HT1080 (cell line): Measurements from ENCODE around the genes SLC6A1, HRH1 and VGLL4.

DNA sequence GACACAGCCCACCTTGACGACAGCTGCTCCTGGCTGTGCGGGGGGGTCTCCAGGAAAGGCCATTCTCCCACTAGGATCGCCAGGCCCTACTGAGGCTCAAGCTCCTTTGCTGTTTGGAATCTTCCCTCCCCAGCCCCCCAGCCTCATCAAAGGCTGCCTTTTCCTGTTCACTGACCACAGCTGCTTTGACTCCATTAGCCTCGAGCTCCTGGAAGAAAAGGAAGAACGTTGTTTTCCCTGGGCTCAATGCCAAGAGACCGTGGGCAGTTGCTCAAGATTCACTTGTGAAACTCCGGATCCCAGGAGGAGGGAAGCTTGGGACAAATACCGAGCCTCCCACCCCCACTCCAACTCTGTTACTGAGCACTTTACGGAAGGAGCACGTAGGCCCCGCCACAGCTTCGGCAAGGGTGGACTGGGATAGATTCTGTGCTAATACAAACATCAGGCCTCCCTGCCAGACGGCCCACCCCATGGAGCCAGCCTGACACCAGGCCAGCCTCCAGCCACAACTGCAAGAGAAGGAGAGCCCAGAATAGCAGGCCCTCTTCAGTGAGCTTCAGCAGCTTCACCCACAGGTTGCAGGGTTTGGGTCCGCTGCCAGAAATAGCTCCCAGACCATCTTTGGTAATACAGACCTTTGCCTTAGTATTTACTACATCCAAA, 10.8 kb upstream of the FANCD2 start:
RAMPAGE:
- cytosol, long total RNA = no peak
- long total RNA = no peak
- nucleus, long total RNA = no peak

DNA sequence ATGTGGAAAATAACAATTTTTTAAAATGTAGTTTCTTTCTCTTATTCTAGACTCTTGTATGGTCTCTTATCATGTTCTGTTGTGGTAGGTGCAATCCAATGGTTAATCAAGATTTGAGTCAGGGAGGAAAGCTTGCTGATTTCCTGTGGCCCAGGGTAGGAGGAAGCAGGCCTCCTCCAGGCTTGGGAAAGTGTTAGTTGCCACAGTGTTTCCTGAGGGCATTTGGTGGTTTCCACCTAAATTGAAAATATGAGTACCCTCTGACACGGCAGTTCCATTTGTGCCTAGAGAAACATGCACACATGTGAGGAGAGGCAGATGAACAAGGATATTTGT, 19.7 kb upstream of the TATDN2 start:
RAMPAGE:
- cytosol, long total RNA = no peak
- long total RNA = no peak
- nucleus, long total RNA = no peak

DNA sequence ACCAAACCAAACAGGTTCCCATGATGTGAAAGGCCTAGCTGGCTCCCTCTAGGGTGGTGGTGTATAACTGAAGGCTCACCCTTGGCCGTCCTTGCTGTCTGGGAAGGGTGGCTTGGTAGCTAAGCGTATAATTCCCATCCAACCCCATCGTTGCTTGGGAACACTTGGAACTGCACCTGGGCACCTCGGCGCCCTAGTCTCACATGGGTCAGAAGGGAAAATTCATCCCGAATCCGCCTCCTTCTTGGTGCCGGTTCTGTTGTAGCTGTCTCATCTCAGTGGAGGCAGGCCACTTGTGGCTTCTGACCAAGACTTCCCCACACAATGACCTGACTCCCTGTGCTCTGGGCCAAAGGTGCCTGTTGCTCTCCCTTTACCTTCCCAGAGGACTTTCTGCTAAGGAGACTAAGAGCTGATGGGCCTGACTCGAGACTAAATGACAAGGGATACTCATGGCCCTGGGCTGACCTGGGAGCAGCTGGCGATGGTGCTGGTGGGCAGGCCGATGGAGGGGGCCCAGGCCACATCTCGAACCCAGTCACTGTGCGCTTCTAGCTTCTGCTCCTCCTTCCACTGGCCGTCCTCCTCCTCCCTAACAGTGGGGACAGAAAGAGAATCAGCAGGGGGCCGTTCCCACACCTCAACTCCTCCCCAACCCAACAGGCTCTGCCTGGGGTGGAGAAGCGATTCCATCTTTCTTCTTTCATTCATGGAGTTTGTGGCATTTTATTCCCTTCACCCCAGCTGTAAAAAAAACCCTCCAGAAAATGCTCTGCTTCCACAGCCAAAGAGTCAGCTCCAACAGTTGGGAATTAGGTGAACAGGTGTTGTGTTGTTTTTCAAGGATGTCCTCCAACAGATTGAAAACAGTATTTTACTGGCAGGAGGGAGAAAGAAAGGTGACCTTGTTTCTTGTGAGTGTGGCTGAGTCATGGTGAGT, 12.1 kb upstream of the GHRL start:
RAMPAGE:
- cytosol, long total RNA = no peak
- long total RNA = no peak
- nucleus, long total RNA = no peak

RAMPAGE:
- cytosol, long total RNA = no peak
- long total RNA = no peak
- nucleus, long total RNA = no peak
Observed at GRCh38 chr3:10389717-10390540, 69.0 kb upstream of the SEC13 start.

GRCh38 chr3:10434728-10435037, 70.7 kb downstream of the ATP2B2 start:
RAMPAGE:
- cytosol, long total RNA = no peak
- long total RNA = no peak
- nucleus, long total RNA = no peak

RAMPAGE:
- cytosol, long total RNA = no peak
- long total RNA = no peak
- nucleus, long total RNA = no peak
Observed at GRCh38 chr3:10992459-10992839, at the start of gene SLC6A1. Gene SLC6A1 (plus strand): TSS chr3:10992748.

DNA sequence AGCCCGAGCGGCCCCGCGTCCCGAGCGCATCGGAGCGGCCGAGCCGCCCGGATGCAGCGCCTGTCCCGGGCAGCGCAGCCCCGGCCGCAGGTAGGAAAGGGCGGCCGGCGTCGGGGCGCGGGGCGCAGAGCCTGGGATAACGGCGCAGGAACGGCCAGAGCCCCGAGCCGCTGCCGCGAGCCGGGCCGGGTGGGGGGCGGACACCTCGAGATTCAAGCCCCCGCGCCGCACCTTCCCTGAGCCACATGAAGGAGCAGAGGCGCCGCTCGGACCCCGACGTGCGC, 234 bp downstream of the SLC6A1 start:
RAMPAGE:
- cytosol, long total RNA = no peak
- long total RNA = no peak
- nucleus, long total RNA = no peak

RAMPAGE:
- cytosol, long total RNA = no peak
- long total RNA = no peak
- nucleus, long total RNA = no peak
Observed at GRCh38 chr3:10998463-10999159, 6.1 kb downstream of the SLC6A1 start.

DNA sequence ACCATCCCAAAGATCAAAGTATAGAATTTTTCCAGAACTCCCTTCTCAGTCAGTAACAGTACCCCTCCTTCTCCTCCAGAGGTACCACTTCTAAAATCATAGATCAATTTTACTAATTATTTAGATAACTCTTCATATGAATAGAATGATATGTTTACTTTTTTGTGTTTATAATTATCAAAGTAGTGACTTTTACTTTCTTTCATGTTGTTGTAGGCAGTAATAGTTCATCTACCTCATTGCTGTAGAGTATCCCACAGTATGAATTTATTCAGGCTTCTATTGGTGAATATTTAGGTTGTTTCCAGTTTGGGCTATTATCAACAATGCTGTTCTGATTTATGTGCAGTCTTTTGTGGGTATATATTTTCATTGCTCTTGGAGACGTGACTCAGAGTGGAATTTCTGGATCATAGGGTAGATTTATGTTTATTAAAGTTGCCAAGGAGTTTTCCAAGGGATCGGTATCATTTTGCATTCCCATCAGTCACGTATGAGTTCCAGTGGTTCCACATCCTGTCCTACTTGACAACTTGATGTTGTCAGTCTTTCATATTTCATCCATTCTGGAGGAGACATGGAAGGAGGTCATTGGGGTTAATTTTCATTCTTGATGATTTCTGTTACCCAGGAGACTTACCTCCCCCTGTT, 8.5 kb upstream of the HRH1 start:
RAMPAGE:
- cytosol, long total RNA = no peak
- long total RNA = no peak
- nucleus, long total RNA = no peak

RAMPAGE:
- cytosol, long total RNA = no peak
- long total RNA = no peak
- nucleus, long total RNA = no peak
Observed at GRCh38 chr3:11154046-11154930, at the start of gene HRH1. Gene HRH1 (plus strand): TSS chr3:11154493.

DNA sequence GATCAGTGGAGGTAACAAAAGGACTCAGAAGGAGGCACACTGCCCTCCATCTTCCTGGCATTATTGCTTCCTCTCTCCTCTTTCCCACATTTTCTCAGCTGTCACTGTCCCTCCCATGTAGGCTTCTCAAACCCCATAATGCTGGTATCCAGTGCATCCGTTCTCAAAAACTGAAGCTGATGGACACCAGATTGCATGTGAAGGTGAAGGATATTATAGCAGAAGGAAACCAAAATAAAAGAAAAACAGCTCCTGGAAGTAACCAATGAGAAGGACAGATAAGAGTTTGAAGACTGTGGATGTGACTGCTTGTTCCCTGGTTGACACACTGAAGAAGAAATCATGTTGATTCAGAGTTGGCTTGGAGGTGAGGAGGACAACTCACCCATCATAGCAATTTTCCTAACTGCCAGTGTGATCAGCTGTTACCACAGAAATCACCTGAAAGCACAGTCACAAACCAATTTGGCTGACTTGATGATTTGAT, 9.9 kb downstream of the ATG7 start:
RAMPAGE:
- cytosol, long total RNA = no peak
- long total RNA = no peak
- nucleus, long total RNA = no peak

GRCh38 chr3:11308041-11308498, 35.9 kb downstream of the ATG7 start:
RAMPAGE:
- cytosol, long total RNA = no peak
- long total RNA = no peak
- nucleus, long total RNA = no peak

GRCh38 chr3:11433857-11434704, 161.9 kb downstream of the ATG7 start:
RAMPAGE:
- cytosol, long total RNA = no peak
- long total RNA = no peak
- nucleus, long total RNA = no peak

RAMPAGE:
- cytosol, long total RNA = no peak
- long total RNA = no peak
- nucleus, long total RNA = no peak
Observed at GRCh38 chr3:11477491-11478090, 166.1 kb downstream of the VGLL4 start.

GRCh38 chr3:11514177-11514789, 129.4 kb downstream of the VGLL4 start:
RAMPAGE:
- cytosol, long total RNA = no peak
- long total RNA = no peak
- nucleus, long total RNA = no peak

DNA sequence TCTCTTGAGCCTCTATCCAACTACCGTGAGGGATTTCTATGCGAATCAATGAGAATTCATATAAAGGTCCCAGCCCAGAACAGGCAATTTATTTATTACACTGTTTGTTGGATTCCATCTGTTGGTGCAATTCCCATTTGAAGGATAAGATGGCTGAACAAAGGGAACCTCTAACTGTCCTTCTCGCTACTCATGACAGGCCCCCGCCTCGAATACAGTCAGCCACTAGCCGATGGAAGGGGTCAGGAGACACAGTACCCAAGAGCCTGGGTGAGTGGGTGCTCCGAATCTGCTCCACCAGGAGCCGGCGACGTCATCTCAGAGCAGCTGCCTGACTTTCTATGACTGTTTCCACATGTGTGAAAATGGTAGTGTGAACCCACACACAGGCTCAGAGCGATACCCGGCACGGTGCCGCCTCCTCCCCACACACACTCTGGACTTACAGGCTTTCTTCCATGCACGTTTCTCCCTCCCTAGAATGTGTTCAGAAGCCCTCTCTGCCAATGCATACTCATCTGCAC, 30.0 kb downstream of the VGLL4 start:
RAMPAGE:
- cytosol, long total RNA = no peak
- long total RNA = no peak
- nucleus, long total RNA = no peak

DNA sequence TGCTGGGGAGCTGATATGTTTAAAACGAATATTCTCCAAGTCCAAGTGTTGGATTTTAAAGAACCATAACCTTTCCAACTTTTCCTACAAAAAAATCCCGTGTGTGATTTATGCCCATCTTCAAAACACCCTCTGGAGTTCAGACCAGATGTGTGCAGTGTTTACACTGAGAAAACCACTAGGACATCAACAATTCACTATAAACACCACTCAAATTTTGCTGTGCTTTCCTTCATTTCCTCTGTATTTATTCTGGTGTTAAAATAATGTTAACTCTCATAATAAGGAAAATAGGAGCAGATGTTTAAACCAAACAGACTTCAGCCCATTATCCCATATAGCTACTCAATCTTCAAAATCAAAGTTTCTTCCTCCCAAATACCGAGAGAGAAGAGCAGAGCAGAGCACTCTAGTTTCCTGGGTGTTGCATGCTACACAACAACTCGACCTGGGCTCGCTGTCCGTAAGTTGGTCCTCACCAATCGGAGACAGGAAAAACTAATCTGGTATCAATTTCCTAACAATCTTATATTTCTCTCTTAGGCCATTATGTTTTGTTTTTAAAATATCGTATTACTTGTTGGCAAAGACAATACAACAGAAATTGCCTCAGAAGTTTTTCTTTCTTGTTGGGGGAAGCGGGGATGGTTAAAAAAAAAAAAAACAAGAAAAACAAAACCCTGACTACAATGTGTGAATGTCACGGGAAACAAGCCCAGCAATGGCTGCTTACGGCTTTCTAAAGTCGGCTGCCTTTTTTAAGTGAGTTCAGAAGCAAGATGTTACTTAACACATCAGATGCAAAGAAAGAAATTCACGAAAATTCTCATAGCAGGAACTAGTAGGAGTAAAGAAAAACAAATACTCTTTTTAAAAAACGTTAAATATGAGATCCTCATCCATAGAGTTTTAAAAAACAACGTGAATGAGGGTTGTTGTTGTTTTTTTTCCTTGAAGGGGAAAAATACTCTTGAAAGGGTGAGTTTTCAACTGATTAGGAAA, 2.0 kb downstream of the VGLL4 start:
RAMPAGE:
- cytosol, long total RNA = no peak
- long total RNA = no peak
- nucleus, long total RNA = no peak

GRCh38 chr3:11643218-11644351, at the start of gene VGLL4:
Gene VGLL4 (minus strand): TSS chr3:11643915.
RAMPAGE:
- cytosol, long total RNA = start-site peak on the minus strand at chr3:11643865-11643924, 48 and 82 reads in 2 replicates
- long total RNA = start-site peak on the minus strand at chr3:11643849-11643956, 78 reads
- nucleus, long total RNA = start-site peak on the minus strand at chr3:11643882-11643962, 21 and 27 reads in 2 replicates

GRCh38 chr3:11720072-11721055, 76.6 kb upstream of the VGLL4 start:
RAMPAGE:
- cytosol, long total RNA = no peak
- long total RNA = no peak
- nucleus, long total RNA = no peak

DNA sequence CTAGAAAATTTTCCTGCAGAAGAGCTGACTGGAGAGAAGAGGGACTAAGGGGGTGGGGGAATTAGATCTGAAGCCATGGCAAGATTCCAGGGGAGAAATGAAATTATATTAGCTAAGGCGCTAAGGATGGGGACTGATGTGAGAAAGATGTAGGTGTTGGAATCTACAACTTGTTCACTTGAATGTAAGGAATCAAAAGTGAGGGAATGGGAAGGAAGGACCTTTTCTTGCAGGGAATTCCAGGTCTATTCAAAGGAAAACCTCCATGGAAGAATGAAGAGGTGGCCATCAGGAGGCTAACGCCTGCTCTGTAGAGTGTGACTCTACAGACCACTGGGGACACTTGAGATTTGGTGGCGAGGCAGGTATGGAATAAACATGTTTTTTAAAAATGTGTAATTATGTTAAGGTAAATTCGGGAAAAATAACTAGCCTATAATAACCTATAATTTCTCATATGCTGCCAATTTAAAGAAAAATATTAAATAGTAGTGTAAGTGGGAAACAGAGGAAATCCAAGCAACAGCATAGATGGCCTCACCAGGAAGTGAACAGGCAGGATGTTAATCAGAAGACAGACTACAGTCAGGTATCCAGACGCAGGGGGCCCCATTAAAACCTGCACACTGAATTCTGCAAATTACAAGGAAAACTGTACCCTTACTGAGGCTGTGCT, 1.4 kb downstream of the TAMM41 start:
RAMPAGE:
- cytosol, long total RNA = no peak
- long total RNA = no peak
- nucleus, long total RNA = no peak